ENCODE measurements around a stretch of chr3.

DNA sequence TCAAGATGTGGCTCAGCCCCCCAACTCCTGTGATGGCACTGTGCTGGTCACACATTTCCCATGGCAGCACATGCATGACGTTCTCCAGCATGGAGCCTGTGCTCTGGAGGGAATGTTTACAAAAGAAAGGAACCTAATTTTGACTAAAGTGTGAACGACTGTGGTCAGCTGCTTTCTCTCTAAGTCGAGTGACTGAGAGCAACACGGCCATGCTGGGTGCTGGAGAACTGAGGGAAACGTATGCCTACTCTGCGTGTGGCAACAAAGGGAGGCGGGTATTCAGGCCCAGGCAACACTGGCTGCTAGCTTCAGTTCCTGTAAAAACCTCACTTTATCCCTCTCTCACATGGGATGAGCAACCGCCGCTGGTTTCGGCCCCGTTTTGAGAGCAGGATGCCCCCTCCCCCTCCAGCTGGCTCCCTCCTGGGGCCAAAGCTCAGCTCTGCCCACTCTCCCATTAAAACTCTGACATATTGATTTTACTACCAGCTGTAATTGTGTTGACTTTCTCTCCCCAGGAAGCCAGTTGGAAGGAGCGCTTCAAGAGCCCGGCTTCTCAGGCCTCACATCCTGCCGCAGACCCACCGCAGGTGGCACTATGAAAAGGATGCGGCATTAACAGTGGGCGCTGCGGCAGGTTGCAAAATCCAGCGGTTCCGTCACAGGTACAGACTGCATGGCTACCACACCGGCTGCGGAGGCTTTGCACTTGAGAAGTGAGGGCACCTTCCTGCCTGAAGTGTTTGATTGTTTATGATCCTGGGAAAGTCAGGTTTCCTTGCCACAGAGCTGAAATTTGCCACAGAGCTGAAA is 12.8 kb downstream of the PLXND1 start:
- PRO-cap: no peak
- RAMPAGE, long total RNA, 2 experiments: no peak in any of the 2 experiments

- PRO-cap: no peak
- RAMPAGE, long total RNA, 2 experiments: no peak in any of the 2 experiments
Observed at GRCh38 chr3:129594835-129595205, 11.7 kb downstream of the PLXND1 start.

- PRO-cap: bidirectional peak, plus-strand start at chr3:129597003, minus-strand start at chr3:129596823
- RAMPAGE, long total RNA, 2 experiments: no peak in any of the 2 experiments
Observed at GRCh38 chr3:129596203-129597360, 9.9 kb downstream of the PLXND1 start.

DNA sequence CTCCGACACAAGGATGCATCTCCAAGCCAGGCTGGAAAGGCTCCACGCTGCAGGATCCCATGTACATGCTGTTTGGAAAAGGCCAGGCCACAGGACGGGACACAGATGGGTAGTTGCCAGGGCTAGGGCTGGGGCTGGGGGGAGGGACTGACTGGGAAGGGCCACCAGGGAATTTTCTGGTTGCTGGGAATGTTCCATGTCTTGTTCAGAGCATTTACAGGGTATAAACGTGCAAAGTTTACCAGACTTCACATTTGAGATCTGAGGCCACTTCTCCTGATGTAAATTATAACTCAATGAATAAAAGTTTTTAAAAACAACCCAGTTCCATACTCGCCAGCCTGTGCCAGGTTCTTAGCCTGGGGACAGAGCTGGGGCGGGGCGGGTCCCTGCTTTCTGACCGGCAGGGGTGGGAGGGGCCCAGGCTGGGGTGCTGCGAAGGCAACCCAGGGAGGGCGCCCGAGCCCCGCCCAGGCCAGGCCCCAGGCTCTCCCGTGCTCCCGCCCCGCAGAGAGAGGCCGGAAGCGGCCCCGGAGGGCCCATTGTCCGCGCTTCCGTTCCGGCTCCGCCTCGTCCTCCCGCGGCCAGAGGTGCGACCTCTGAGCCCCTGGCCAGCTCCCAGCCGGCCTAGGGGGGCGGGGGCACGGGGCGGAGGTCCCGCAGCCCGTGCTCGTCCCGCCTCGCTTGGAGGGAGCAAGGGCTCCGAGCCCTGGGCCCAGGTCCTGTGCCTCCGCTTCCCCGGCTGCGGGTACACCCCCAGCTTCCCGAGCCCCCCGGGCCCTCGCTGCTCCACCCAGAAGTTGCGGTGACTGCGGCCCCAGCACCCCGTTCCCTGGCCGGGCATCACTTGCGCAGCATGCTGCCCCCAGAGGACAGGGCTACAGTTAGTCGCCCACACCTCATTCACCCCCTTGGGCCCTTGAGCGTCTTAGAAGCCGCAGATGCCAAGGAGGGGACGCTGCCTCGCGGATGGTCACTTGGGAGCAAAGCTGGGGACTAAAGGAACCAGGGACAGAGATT is 20.2 kb upstream of the PLXND1 start:
- PRO-cap: bidirectional peak, plus-strand start at position 513 of the sequence, minus-strand start at position 405 of the sequence
- RAMPAGE, long total RNA, 2 experiments: no peak in any of the 2 experiments

DNA sequence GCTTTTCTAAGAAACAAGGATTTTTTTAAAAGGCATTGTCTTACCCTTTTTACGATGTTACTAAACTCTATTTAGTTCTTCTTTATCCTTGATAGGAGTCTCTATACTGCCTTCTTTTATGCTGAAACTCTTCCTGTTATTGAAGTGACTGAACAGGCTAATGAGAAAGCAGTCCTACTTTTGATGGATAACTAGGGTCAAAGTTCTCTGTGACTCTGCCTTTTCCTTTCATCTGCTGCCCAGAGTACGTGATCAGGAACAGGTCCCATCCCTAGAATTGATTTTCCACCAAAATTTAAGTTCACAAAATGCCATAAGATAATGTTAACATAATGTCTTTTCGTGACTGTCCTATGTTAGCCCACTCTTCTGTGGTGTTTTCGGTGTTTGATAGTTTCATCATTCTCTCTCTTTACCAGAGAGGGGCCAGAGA is 50.2 kb upstream of the PLXND1 start:
- PRO-cap: no peak
- RAMPAGE, long total RNA, 2 experiments: no peak in any of the 2 experiments

- PRO-cap: no peak
- RAMPAGE, long total RNA, 2 experiments: no peak in any of the 2 experiments
Observed at GRCh38 chr3:129686921-129687283, 80.4 kb upstream of the PLXND1 start.

- PRO-cap: no peak
- RAMPAGE, long total RNA, 2 experiments: no peak in any of the 2 experiments
Observed at GRCh38 chr3:129880194-129880615, 13.3 kb downstream of the TMCC1 start.

- PRO-cap: no peak
- RAMPAGE, long total RNA, 2 experiments: no peak in any of the 2 experiments
Observed at GRCh38 chr3:130093469-130094742, 12.3 kb downstream of the ALG1L2 start.

GRCh38 chr3:130123619-130123999 is 42.0 kb downstream of the ALG1L2 start:
- PRO-cap: no peak
- RAMPAGE, long total RNA, 2 experiments: no peak in any of the 2 experiments

DNA sequence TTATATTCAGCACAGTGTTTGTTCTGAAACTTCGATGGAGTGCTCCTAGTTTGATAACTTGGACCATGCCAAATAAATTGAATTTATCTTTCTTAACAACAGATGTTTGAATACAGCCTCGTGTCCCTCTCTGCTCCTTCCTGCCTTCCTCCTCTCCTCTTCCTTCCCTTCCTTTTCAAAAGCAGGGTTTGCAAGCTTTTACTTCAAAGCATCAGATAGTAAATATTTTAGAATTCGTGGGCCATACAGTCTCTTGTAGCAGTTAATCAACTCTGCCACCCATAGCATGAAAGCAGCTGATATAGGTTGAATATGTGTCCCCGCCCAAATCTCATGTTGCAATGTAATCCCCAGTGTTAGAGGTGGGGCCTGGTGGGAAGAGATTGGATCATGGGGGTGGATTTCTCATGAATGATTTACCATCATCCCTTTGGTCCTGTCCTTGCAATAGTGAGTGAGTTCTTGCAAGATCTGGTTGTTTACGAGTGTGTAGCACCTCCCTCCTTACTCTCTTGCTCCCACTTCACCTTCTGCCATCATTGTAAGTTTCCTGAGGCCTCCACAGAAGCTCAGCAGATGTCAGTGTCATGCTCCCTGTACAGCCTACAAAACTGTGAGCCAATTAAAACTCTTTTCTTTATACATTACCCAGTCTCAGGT is 102.6 kb downstream of the ALG1L2 start:
- PRO-cap: no peak
- RAMPAGE, long total RNA, 2 experiments: no peak in any of the 2 experiments

- PRO-cap: no peak
- RAMPAGE, long total RNA, 2 experiments: no peak in any of the 2 experiments
Observed at GRCh38 chr3:130733039-130733497, 13.6 kb downstream of the PIK3R4 start.

DNA sequence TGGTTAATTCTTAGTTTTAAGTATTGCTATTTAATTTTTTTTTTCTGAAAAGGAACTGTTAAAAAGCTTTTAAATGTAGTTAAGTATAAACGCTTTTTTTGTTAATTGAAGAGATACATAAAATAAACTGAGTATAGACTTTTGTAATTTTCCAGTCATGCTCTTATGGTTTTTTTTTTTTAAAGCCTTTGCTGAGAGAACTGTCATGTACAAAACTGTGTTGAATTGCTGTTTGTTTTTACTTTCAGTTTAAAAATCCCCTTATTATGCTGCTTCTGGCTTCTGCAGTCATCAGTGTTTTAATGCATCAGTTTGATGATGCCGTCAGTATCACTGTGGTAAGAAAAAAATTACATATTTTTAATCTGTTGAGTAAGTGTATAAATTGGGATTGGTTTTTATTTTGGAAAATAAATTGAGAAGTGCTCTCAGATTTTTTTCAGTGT is 40.5 kb downstream of the ATP2C1 start:
- PRO-cap: no peak
- RAMPAGE, long total RNA, 2 experiments: no peak in any of the 2 experiments

DNA sequence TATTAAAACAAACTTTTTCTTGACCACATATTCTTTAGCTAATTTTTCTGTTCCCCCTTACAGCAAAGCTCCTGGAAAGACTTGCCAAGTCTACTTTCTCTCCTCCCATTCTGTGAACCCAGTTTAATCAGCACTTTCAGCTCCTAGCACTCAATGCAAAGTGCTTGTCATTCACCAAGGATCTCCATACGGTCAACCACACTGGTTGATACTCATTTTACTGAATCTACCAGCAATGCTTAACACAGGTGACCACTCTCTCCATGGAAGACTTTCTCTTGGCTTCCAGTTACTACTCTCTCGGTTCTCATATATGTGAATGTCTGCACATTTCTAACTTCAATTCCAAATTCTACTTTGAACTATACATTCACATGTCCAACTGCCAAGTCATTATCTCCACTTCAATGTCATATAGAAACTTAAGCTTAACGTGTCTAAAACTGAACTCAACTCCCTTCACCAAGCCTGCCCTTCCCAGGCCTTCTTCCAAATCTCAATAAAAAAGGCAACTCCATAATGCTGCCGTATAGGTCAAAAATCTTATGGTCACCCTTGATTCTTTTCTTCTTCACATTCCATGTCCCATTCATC is 11.6 kb downstream of the MRPL3 start:
- PRO-cap: no peak
- RAMPAGE, long total RNA, 2 experiments: no peak in any of the 2 experiments

- PRO-cap: no peak
- RAMPAGE, long total RNA, 2 experiments: no peak in any of the 2 experiments
Observed at GRCh38 chr3:132228894-132229258, 88.3 kb upstream of the ACP3 start.

DNA sequence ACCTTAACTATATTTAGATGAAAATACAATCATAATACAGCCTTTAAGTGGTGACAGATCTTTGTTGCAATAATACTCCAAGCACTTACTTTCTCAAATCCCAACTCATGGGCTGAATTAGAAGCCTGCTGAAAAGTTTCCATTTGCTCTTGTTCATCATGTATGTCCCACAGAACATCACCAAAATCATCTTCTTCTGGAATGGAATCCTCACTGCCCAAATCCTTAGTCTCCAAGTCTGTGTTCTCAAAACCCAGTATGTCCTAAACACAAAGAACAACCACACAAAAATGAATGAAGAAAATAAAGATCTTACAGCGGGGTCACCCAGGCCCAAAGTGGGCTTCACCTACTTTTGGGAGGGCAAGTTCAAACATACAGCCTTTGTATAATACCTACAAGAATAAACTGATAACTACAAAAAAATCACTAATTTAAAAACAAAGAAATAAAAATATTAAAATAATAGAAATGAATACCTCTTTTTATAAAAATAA is 18.1 kb downstream of the NPHP3 start:
- PRO-cap: no peak
- RAMPAGE, long total RNA, 2 experiments: no peak in any of the 2 experiments

GRCh38 chr3:132718612-132719351 is 3.4 kb downstream of the NPHP3 start:
- PRO-cap: no peak
- RAMPAGE, long total RNA, 2 experiments: no peak in any of the 2 experiments

GRCh38 chr3:133412766-133413064 is 12.9 kb downstream of the BFSP2 start:
- PRO-cap: no peak
- RAMPAGE, long total RNA, 2 experiments: no peak in any of the 2 experiments

DNA sequence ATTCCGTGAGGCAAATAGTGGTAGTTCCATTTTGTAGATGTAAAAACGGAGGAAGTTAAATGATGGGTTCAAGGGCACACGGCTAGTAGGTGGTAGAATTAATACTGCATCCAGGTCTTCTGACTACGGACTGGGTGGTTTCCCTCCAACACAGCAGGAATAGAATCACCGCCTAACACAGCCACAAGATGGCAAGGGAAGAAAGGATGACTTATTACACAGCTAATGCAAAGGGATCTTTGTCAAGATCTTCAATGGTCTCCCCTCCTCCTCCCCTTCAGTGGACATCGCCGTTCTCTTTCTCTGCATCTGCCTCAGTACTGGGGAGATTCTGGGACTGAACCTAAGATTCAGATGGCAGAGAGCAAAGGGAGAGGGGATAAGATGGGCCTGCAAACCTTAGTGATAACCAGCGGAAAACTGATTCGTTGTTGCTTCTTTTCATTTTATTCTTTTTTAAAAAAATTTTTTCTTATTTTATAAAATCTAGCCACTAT is 592 bp upstream of the TOPBP1 start:
- PRO-cap: no peak
- RAMPAGE, long total RNA, 2 experiments: no peak in any of the 2 experiments

DNA sequence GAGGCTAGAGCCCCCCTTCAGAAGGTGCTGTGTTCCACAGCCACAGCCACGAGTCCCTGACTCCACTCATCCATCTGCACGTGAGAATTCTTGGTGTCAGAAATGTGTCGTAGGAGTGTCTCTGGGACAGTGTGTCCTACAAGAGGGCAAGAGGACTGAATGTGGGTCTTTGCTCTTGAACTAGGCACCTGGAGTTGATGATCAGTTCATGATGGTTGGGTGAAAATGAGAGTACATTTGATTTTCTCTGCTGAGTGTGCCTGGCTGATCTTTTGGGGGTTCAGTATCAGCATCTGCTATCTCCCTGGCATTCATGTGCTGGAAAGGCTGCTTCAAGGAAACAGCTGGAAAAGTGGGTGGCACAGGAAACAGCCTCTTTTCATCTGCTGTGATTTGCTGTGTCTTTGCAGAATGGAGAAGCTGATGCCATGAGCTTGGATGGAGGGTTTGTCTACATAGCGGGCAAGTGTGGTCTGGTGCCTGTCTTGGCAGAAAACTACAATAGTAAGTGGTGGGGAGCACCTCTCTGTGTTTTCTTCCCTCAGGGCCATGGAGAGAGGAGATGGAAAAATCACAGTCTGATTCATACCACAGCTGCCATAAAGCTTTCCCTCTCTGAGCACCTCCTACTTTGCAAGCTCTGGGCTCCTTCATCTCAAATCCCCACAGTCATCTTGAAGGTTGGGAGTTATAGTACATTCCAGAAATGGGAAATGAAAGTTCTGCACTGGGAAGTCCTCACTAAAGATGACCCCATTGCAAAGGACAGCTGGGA is 17.8 kb downstream of the TF start:
- PRO-cap: no peak
- RAMPAGE, long total RNA, 2 experiments: no peak in any of the 2 experiments

DNA sequence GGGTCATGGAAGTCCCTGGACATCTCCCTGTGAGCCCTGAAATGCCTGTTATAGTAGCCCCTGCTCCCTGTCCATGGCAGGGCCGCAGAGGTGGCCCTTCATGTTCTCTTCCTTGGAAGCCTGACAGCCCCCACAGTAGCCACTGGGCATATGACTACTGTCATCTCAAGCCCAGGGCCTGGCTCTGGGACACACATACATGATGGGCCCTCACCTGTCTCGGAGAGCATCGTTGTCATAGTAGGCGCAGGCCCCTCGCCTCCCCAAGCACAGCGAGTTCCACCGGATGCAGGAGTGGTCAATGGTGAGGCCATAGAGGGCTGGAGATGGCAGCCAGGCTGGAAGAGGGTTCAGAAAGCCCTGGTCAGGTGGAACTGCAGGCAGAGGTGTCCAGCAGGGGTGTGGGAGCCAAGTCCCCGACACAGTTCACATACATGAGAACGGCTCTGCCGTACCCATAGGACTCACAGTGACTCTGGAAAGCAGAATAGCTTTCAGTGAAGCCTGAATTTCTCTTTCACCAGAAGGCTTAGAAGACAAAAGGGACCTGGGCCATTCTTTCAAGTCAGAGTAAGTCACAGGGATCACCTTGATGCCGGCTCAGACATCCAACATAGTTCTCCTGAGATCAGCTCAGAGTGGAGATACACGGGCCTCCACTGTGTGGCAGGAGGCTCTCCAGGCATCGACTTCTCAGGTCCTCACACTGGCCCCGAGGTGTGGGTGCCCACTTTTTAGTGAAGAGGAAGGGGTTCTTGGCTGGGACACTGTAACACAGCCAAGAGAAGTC is 40.1 kb upstream of the RAB6B start:
- PRO-cap: no peak
- RAMPAGE, long total RNA, 2 experiments: no peak in any of the 2 experiments

Data from lower leg skin (tissue), 2 donors.